HT-29 (cell line): ENCODE measurements around a stretch of chr19.

DNA sequence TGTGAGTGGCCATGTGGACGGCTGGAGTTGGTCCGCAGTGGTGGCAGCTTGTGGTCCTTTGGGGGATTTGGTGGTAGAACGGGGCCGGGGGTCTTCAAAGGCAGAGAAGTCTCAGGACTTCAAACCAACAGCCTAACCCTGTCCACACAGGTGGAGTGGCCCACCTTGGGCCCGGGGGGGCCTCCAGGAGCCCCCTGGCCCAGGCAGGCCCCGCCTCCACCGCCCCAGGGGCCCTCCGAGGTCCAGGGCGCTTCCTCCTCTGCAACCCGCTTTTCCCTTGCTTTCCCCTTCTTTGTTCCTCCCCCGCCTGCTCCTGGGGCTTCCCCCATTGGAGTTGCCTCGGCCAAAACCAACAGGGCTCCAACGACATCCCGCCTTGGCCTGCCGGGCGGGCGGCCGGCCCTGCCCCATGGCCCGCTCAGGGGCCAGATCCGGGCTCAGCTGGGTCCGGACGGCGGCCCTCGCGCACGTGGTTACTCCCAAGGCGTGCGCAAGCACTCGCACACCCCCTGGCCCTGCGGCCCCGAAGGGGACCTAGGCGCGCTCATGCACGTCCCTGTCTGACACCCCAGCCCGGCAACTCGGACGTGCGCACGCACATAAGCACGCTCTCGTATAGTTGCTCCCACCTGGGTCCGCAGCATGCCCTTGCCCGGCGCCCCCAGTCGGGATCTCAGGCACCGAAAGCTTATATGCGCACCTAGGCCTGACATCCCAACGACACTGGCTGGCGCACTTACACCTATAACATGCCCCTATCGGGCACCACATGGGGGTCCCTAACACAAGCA lies 14.7 kb downstream of the NFIX start:
- RAMPAGE, long total RNA, result no peak

GRCh38 chr19:13016978-13017459 lies 21.7 kb downstream of the NFIX start:
- RAMPAGE, long total RNA, result no peak

DNA sequence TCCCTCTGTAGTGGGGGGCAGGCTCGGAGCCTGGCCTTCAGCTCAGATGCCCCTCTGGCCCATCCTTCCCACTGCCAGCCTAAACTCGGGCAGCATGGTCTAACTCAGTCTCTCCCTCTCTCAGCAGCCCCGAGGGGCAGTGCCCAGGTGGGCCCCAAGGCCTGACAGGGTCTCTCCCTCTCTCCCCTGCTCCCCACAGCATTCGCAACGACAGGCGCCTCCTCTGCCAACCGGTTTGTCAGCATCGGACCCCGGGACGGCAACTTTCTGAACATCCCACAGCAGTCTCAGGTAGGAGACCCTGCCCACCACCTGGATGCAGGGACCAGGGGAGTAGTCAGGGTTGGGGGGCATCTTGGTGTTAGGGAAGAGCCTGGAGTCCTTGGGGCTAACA lies 12.6 kb downstream of the LYL1 start:
- RAMPAGE, long total RNA, result no peak

DNA sequence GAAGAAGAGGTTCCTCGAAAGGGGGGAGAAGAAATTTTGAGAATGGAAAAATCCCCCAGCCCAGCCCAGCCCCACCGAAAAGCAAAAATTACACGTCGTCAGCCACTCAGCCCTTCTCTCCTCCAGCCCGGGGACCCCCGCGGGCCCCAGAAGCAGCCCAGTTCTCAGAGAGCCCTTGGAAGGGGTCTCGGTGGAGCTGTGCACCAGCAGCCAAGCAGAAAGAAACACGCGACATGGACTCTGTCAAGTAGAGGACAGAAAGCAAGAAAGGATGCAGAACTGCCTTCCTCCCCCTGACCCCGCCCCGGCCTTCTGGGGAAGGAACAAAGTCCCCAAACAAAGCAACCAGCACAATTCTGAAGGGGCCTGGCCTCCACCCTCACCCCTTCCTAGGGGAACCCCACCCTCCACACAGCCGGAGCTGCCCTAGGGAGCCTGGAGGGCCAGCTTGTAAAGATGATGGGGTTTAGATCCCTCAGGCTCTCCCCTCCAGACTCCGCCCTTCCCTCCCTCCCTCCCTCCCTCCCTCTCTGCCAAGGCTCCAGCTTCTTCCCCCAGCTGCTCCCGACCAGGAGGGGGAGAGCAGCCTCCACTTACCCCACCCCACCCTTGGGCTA lies 7.9 kb downstream of the LYL1 start:
- RAMPAGE, long total RNA, result no peak

DNA sequence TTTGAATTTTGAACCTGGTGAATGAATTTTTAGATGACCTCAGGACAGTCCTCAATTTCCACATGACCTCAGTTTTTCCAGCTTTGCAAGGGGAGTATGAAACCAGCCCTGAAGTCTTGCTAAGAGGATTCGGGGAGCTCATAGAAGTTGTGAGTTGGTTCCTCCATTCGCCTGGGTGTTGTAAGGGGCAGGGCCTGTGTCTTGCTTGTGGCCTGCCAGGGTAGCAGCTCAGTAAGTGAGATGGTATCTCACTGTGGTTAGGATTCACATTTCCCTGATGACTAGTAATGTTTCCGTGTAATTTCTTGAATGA lies 14.4 kb downstream of the NACC1 start:
- RAMPAGE, long total RNA, result no peak

DNA sequence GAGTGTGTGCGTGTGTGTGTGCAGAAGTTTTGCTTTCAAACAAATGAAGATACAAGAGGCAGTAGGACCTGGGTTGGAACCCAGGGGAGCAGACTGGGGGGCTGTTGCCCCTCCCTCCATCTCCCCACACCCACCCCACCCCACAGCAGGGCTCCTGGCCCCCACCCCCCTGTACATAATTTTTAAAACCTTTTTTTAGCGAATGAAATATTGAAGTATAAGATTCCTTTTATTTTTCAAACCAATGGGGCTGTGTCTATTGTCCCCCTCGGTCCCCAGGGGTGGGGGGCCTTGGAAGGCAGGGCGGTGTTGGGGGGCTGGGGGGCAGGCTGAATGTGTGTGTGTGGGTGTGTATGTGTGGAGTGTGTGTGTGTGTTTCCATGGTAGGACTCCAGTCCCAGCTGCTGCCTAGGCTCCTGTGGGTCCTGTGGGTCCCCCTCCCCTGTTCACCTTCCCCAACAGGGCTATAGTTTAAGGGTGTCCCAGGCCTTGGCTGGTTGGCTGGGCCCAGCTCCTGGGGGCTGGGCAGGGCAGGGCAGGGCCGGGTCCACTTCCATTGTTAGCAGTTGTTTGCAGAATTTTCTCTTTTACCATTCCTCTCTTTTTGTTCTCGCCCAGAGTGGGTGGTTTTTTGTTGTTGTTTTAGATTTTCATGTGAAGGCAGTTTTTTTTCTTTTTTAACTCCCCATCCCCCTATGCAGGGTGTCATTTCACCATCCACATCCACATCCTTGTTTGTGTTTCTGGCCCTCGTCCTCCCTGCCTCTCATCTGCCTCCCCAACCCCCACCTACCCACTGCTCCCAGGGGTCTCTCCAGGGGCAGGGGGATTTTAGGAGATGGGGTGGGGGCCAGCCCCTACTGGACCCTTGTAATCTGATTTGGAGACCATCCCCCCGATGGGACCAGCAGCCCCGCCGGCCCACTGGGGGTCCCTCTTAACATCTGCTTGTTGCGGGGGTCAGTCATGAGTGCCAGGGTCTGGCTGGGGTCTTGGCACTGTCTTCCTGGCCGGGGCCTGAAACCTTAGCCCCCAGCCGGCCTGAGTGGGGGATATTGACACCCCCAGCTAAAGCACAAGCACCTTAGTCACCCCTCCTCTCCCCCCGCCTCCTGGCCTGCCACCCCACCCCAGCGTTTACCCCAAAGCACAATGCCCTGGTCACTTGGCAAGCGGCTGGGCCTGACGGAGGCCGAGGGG lies 10.6 kb downstream of the STX10 start:
- RAMPAGE, long total RNA, result no peak

DNA sequence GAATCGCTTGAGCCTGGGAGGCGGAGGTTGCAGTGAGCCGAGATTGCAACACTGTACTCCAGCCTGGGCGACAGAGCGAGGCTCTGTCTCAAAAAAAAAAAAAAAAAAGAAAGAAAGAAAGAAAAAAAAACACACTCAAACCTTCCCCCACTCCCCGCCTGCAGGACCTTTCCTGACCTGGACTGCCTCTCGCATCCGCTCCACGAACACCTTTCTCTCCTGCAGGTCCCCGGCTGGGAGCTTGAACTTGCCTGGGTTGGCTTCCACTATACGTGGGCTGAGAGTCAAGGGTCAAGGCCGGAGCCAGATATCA lies 897 bp downstream of the STX10 start:
- RAMPAGE, long total RNA, result no peak

- RAMPAGE, long total RNA, result no peak
Measured at GRCh38 chr19:13151877-13152453, 1.8 kb downstream of the IER2 start.

DNA sequence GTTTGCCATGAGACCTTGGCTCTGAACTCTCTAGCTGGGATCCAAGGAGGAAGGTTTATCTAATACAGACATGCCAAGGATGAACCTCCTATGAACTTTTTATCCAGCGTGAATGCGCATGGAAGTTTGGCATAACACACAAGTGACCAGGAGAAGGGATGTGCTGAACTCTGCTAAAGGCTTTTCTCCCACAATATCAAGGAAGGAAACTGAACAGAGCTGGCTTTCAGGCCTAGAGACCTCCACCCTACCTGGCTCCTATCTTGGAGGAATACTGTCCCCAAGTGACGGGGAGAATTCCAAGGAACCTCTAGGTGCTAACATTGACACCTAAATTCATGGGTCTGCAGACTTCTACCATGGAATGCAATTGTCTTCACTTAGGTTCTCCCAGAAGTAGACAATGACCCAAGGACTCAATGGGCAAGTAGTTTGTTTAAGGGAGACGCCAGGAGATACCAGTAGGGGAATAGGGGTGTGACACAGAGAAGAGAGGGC lies 51.2 kb upstream of the YJU2B start:
- RAMPAGE, long total RNA, result no peak

GRCh38 chr19:13778757-13779573 lies 4.7 kb downstream of the C19orf53 start:
- RAMPAGE, long total RNA, result no peak

DNA sequence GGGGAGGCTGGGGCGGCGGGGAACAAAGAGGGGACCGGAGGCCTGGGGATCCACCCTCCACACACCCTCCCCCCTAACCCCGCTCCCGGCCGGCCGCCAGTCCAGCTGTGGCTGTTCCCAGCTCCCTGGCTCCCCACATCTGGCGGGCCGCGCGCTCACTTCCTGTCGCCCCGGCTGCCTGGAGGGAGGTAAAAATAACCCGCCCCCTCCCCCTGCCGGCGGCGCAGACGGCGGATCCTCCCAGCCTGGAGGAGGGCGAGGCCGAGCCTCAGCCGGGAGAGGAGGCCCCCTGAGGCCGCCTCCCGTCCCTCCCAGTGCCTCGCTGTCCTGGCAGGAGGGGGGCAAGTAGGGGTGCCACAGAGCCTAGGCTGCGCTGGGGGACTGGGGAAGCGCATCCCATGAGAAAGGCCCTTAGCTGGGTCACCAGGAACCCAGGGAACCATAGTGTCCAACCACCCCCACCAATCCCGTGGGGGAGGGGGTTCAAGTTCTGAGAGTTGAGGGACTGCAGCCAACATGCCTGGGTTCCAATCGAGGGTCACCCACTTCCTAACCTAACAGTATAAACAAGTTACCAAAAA lies 29.2 kb upstream of the NANOS3 start:
- RAMPAGE, long total RNA, result no peak

- RAMPAGE, long total RNA, result no peak
Measured at GRCh38 chr19:13909489-13910027, 3.6 kb downstream of the CC2D1A start.

DNA sequence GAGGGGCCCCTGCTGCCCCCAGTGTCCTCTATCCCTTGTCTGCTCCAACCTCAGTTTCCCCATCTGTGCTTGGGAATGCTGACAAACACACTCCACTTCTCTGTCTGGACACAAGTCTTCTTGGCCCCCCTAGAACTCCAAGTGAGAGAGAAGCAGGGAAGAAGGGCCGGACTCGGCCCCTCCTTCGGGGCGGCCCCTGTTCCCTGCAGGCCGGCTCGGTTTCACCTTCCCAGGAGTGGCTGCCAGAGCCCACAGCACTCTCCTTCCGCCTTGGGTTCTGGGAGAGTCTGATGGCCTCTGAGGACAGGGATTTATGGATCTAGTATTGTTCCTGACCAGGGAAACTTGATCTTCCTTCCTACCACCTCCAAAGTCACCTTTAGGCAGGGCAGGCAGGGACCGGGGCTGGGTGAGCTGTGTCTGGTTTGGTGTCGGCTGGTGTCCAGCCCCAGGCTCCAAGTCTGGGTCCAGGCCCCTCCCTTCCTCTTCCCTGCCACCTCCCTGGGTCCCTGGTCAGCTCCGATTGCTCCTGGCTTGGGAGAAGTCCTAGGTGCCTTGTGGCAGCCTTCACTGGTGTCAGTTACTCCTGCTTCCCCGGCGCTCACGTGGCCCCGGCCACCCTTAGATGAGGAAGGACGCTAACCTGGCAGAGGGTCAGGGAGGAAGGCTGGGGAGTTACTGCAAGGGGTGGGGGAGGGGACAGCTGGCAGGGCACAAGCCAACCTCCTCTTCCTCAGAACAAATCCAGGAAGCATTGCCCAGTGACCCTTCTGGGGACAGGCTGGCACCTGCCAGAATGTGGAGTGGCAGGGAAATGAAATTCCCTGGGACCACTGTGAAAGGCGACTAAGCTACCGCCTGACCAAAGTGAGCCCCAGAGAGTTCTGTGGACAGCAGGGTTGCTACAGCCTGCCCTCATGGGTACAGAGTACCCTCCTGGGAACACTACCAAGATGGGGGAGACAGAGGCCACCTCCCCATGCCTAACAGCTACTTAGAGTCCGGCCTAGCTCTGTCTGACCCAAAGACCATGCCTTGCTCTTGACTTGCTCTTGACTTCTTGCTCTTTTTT lies 18.8 kb downstream of the RFX1 start:
- RAMPAGE, long total RNA, result no peak

- RAMPAGE, long total RNA, result no peak
Measured at GRCh38 chr19:14005436-14005949, 627 bp downstream of the RFX1 start.

DNA sequence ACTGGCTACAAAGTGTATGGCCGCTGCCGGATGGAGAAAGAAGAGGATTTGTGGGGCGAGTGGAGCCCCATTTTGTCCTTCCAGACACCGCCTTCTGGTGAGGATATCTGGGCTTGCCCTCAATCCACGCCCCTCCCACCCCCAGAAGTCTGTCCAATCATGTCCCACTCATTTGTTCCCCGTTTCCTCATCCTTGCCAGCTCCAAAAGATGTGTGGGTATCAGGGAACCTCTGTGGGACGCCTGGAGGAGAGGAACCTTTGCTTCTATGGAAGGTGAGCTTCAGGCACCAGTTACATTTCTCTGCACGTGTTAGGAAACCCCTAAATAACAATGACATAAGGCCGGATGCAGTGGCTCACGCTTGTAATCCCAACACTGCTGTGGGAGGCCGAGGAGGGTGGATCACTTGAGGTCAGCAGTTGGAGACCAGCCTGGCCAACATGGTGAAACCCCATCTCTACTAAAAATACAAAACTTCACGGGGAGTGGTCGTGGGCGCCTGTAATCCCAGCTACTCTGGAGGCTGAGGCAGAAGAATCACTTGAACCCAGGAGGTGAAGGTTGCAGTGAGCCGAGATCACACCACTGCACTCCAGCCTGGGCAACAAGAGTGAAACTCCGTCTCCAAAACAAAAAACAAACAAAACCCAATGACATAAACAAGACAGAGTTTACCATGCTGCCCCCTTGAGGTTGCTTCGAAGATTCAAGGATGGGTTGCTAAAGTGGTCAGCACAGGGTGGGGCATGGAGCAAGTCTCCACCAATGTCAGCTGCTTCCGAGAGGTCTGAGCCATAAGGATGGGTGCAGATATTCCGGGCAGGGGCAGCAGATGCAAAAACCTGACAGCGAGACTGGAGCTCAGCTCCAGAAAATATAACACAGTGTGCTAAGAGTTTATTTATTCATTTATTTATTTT lies 11.2 kb downstream of the IL27RA start:
- RAMPAGE, long total RNA, result no peak

GRCh38 chr19:14072868-14073261 lies 279 bp downstream of the MISP3 start:
- RAMPAGE, long total RNA, result no peak

GRCh38 chr19:14117948-14119192 lies 808 bp upstream of the PRKACA start:
- RAMPAGE, long total RNA, result no peak

DNA sequence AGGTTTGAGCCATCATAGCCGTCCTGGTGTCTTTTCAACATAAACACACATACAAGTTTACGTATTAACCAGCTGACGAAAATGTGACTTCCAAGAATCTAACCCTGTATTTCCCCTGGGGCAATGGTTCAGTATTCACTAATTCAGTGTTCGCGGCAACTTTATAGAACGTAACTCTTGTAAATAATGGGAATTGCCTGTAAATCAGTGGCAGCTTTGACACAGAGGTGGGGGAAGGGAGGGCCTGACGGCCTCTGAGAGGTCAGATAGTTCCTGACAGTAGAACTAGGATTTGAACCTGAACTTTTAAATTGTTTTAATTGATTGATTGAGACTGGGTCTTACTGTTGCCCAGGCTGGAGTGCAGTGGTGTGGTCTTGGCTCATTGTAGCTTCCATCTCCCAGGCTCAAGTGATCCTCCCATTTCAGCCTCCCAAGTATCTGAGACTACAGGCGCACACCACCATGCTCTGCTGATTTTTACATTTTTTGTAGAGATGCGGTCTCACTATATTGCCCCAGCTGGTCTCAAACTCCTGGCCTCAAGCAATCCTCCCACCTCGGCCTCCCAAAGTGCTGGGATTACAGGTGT lies 7.8 kb upstream of the PRKACA start:
- RAMPAGE, long total RNA, result no peak

DNA sequence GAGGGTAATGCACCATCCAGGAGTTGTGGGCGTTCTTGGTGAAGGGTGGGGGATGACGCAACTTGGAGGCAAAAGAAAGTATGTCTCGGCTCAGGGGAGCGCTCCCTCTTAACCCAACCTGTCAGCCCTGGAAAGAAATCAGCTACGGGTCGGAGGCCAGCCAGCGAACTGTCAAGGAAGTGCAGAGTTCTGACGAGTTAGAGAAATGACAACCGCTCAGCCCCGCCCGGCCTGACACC lies 15.3 kb upstream of the ADGRL1 start:
- RAMPAGE, long total RNA, result no peak

DNA sequence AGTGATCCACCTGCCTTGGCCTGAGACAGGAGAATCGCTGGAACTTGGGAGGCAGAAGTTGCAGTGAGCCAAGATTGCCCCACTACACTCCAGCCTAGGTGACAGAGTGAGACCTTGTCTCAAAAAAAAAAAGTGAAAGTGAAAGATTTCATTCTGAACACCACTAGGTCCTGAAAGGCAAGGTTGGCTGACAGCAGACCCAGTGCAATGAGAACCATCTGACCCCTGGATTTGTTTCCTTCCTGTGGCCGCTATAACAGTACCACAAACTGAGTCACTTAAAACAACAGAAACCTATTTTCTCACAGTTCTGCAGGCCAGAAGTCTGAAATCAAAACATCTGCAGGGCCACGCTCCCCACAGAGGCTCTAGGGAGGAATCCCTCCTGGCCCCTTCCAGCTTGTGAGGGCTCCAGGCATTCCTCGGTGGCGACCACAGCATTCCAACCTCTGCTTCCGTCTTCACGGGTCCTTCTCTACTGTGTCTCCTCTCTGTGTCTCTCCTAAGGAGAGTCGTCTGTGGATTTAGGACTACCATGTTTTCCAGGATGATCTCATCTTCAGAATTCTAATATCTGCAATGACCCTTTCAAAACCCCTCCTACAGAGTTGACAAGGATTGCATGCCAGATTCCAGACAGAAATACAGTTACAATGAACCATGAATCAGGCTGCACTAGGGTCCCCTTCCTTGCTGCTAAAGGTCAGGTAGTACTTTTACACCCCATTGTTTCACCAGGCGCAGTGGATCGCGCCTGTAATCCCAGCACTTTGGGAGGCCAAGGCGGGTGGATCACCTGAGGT lies 78.0 kb upstream of the ADGRL1 start:
- RAMPAGE, long total RNA, result no peak